Measurements from ENCODE around the gene KCNJ18.

GRCh38 chr17:19965044-19966252 lies 12.2 kb downstream of the AKAP10 start:
- PRO-cap: no peak

- PRO-cap: no peak
These were observed 206.0 kb downstream of the SPECC1 start for GRCh38 chr17:20215222-20215459.

- PRO-cap: no peak
These were observed 125.9 kb downstream of the LGALS9B start for GRCh38 chr17:20341442-20341877.

- PRO-cap: no peak
These were observed 19.4 kb downstream of the LGALS9B start for GRCh38 chr17:20447998-20448251.

- PRO-cap: no peak
These were observed 27.4 kb downstream of the USP22 start for GRCh38 chr17:21015178-21016016.

- PRO-cap: no peak
These were observed 9.5 kb downstream of the USP22 start for GRCh38 chr17:21033019-21033997.

DNA sequence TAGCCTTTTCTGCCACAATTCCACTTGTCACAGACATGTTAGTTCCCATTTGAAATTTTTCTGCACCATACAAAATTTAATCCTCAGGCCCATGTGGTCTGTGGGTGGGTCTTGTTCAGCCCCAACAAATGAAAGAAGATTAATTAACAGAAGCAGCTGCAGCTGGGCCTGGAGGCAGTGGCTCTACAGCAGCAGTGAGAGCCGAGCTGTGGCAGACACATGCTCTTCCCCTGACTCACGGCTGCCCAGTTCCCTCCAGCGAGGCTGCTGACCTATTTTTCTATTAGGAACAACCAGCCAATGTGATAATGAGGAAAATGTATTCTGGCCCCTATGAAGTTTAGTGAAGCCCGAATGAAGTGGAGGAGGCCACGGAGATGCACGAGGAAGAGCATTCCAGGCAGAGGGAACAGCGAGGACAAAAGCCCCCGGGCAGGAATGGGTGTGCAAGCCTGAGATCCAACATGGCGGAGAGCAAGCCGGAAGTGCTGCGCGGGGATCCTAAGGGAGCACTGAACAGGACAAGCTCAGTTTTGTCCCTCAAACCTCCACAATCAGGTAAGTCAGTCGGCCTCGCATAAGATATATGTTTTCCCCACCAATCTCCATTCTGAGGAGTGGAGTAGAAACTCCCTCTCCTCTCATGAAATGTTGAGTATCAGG lies 32.7 kb upstream of the USP22 start:
- PRO-cap: no peak

DNA sequence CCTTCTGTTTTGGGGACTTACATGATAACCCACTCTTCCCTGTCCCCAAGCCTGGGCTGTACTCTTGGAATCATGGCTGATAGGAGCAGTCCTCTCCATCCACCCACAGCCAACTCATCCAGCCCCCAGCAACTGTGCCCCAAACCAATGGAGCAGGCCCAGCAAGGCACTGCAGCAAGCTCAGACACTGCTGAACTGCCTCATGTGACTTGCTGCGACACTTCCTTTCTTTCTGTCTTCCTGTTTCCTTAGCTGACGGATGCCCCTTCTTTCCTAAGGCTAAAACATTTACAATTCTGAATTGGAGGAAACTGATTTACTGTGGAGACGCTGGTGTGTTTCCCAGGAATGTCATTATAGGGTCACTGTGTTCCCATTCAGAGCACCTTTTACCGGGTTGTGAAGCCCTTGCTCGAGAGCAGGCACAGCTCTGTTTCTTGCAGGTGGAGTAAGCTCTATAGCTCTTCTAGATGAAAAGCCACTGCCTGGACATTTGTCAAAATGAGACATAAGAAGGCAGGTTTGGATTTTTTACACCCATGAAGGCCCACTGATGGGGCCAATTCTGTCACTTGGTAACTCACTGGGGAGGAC lies 27.5 kb downstream of the TMEM11 start:
- PRO-cap: no peak

DNA sequence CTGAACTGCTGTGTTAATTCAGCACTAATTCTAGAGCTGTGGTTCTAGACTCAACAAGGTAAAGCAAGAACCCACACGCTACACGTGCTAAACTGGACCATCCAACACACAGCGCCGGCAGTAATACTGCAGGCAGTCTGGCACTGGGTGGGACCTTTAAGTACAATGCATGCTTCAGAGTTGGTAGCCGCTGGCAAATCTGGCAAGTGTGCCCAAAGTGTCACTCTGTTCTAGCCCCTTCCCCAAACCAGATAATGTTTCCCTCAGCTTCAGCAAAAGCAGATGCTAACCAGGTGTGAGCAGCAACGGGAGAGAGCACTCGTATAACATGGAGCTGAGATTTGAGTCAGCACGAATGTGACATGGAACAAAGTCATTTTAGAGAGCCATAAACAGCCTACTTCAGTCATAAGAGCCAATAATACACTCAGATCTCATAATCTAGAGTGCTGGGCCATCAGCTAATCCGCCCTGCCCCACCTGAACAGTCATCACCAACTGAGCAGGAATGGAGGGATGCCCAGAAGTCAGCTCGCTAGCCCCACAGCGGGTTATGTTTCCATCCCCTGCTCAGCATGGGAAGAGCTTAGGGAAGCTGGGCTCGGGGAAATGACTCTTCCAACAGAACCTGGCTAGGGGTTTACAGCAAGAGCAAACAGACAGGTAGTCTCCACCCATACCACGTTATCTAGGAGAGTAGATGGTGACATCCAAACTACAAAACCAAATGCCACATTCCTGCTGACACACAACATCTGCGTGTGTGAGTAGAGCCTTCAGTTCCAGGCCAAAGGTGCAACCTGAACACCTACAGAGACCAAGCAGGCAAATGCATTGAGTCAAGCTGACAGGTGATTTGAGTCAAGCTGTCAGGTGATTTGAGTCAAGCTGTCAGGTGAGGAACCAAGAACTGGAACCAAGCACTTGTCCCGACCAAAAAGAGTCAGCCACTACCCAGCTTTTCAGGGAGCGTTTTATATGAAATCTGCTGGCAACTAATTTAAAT lies 2.2 kb downstream of the TMEM11 start:
- PRO-cap: no peak

DNA sequence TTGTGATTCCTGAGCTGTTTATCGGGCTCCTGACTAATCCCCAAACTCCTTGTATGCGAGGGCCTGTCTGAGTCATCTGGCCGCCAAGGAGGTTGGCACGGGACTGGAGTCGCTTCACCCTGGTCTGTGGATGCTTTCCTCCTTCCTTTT lies 2.2 kb upstream of the MAP2K3 start:
- PRO-cap: no peak

- PRO-cap: no peak
These were observed 5.4 kb downstream of the MAP2K3 start for GRCh38 chr17:21289395-21290775.

- PRO-cap: no peak
These were observed 7.4 kb downstream of the MAP2K3 start for GRCh38 chr17:21291708-21292421.

- PRO-cap: no peak
These were observed 12.1 kb downstream of the MAP2K3 start for GRCh38 chr17:21296593-21297102.

GRCh38 chr17:21300922-21301523 lies 16.5 kb downstream of the MAP2K3 start:
- PRO-cap: no peak

- PRO-cap: no peak
These were observed 20.2 kb downstream of the MAP2K3 start for GRCh38 chr17:21304673-21305180.

DNA sequence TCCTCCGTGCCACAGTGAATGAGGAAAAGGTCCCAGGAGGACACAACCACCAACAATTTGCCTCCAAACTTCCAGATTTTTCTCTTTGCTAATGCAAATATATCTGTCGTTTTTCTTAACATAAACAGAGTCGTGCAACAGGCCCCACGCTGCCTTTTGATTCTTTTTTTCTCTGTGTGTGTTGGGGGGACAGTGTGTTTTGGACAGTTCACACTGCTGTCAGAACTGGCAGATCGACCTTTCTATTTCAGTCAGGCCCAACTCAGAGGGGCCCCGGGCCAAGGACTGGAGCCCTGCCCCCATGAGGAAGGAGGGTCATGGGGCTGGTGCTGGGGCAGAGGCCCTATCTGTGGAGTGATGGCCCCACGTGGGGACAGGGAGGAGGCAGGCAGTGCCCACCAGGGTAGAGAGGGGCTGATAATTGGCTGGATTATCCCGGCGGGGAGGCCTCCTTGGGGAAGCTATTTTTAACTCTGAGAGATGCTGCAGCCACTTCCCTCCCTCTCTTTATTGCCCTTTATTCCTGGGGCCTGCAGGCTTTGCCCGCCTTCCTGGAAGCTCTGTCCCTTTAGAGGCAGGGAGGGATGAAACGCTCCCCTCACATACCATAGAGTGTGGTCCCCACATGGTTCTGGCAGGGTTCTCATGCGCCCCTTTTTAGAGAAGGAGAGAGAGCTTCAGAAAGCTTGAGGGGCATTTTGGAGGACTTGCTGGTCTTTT lies 5.7 kb upstream of the KCNJ12 start:
- PRO-cap: no peak

- PRO-cap: unidirectional peak, minus-strand start at chr17:21378203
These were observed 1.8 kb downstream of the KCNJ12 start for GRCh38 chr17:21377972-21378435.

DNA sequence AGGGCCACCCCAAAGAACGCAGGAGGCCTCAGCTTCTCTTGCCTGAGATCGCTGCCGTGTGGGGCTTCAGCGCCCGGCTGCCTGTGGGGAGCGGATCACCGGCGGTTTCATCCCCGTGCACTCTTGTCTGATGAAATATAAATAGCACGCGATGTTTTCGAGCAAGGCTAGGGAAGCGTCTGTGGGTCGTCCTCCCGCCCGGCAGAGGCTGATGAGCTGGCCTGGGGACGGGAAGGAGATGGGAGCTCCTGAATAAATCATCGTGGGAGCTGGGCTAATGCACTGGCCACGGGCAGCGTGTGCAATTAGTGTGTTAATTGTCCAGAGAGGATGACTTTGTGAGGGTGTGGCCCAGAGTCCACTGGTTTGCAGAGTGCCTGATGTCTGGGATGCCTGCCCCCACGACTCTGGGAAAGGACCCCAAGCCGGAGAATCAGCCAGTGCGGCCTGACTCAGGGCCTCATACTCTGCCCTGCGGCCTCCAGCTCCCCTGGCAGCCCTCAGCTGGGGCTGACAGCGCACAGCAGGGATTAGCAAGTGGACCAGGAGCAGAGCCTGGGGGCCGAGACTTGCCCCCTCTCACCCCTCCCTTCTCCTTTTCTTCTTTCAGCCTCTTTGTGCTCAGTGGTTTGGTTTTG lies 21.3 kb downstream of the KCNJ12 start:
- PRO-cap: no peak

DNA sequence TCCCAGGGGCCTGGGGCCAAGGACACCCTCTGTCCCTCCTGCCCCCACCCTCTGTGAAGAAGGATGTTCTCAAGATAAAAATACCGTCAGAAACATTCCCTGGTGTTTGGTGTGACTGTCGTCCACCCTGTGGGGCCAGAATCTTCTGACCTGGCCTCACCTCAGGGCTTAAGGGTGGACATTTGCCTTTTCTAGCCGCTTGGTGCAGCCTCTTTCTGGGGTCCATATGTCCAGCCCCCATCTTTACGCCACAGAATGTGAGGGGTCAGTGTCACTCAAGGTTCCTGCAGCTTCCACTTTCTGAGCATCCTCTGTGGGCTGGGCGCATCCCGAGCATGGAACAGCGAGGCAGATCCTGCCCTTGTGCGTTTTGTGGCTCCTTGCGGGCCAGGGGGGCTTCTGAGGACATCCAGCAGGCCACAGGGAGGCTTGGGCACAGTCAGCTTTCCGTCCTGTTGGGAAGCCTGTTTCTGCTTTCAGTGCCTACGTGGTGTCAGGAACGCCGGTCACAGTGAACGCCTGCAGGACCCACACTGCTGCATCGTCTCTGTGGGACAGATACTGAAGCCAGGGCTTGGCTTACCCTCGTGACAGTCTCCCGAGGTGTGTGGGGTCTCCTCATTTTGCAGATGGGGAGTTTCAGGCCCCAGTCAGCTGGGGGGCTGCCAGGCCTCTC lies at the start of gene KCNJ18:
TSS of gene KCNJ18 (plus strand) at position 412 of the 676 bp plus-strand sequence.
- PRO-cap: no peak

- PRO-cap: no peak
These were observed 11.9 kb upstream of the WSB1 start for GRCh38 chr17:27281974-27282411.

All from ureter (tissue), 1 donor.